SJCRH30 (cell line): ENCODE measurements around a stretch of chr15.

- RAMPAGE, long total RNA, result no peak
Measured at GRCh38 chr15:84654740-84655557, 866 bp upstream of the WDR73 start.

GRCh38 chr15:84660166-84660718, 2.2 kb upstream of the NMB start:
- RAMPAGE, long total RNA, result no peak

DNA sequence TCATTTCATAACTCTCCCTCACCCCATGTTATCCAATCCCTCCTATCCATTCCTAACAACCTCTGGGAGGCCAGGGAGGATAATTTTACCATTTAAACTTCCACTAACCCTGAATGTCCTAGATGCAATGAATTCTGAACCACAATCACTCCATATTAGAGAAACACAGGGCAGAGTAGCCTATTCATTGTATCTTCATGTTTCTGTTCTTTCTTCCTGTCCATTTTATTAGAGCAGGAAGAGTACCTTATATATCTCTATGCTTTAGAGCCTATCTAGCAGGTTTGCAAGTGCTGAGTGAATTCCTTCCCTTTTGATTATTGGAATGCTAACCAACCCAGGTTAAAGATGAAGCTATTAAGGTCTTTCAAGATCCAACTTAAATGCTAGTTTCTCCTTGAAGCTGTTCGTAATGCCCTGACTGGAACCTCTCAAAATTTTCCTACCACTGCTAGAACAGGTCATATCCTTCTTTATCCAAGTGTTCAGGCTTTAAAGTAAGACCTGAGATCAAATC, 2.4 kb downstream of the SEC11A start:
- RAMPAGE, long total RNA, result no peak

GRCh38 chr15:84955243-84955844, 26.3 kb upstream of the PDE8A start:
- RAMPAGE, long total RNA, result no peak

GRCh38 chr15:84992335-84993162, 10.9 kb downstream of the PDE8A start:
- RAMPAGE, long total RNA, result no peak

DNA sequence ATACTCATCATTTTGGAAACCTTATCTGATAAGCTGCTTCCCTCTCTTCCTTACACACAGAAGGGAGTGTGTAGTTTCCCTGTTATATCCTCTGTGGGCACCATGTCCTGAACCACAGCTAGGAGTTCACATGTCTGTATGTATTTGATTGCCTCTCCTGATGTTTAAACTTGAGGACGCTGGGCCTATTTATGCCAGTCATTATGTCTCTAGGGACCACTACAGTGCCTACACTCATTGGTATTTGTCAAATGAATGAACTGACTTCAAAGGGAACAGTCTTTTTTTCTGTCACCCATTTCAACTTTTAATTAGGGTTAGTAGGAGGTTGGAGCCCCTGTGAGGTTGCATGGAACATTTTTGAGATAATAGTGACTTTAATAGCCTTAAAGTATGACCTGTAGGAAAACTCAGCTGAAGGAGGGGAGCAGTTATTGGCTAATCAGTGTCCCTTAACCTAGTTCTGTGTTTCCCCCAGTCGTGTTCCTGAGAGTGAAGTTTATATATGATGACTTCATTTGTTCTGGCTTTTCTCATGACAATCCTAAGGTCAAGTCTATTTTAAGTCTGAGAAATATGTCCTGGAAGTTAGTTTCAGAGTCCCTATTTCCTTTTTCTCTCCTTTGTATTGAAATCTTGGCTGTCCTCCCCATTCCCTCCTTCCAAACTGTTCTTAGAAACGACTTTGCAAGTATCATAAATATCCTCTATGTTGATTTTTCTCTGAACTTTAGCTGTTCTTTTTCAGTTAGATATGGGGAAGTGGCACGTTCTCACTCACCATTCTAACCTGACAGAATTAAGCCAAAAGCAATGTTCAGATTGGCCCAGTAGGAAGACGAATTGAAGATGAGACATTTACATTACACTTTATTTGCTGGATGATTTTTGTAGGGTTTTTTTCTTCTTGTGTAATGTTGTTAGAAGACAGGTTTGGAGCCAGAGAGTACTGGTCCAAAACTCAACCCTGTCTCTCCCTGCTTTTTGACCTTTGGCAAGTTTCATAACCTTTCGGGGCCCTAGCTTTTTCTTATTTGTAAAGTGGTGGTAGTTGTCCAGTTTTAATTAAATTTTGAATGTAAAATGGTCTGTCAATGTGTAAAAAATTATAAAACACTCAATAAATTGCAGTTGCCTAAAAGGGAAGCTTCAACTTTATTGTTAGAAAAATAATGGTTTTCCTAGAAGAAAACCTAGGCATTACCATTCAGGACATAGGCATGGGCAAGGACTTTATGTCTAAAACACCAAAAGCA, 29.2 kb downstream of the PDE8A start:
- RAMPAGE, long total RNA, result no peak

GRCh38 chr15:85025196-85025814, 43.6 kb downstream of the PDE8A start:
- RAMPAGE, long total RNA, result no peak

DNA sequence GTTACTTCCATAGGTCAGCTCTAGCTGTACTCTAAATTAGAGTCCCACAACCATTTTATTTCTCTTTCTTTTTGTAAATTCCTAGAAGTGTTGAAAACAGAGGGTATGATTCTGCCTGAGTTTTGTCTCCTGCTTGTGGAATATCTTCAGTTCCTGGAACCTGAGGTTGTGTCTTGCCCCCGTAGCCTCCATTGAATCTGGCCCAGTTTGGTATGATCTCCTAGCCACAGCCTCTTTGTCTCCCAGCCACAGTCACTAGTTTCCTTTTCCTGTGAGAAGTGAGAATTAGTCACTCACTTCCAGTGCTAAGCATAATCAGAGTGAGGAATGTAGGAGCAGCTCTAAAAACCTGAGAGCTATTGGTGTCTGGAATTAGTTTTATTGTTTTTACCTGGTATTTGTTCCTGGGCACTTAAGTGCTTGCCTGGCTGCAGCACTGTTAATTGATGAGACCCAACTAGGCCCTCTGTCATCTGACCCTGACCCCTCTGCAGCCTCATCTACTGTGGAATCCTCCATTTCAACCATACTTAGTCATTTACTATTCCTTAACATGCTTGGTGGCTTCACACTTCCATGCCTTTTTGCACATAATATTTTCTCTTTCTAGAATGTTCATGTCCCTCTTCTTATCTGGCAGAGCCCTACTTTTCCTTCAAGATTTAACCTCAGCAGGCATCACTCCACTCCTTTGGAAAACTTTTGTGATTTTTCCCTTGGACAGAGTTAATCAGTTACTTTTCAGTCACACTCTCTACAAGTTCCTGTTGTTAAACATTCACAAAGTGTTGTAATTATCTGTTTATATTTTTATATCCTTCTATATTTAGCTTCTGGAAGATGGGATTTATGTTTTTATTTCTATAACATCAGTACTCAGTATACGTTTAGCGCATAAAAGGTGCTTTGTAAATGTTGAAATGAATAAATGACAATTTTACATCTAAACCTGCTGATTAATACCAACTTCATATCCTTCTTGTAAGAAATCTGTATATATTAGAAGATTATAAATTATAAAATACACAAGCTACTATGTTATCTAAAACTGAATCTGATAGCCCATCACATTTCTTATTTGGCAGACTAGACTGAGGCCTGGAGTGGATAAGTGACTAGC, 48.8 kb downstream of the PDE8A start:
- RAMPAGE, long total RNA, result no peak

GRCh38 chr15:85064283-85064718, 82.6 kb downstream of the PDE8A start:
- RAMPAGE, long total RNA, result no peak

DNA sequence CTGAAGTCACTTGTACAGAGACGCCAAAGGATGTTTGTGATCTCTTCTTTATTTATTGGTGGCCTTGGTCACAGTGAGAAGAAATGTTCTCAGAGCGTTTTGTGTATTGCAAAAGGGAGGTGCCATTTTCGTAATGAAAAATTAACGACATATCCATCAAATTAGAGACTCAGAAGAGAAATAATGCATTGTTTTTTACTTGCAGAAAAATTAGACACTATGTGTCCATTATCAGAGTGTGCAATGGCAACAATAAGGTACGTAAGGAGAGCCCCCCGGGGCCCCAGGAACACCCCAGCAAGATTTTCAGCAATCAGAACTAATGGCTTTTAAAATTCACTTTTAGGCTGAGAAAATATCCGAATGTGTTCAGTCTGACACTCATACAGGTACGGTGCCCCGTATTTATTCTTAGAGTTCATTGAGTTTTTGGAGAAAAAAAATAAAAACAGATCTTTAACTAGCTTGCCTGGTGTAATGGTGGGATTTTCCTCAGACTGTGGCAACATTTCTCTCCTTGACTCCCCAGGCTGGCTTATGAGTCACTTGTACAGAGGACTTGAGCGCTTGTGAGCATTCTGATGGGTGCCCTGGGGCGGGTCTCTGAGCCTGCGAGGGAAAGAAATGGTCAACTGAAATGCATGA, 118.3 kb downstream of the PDE8A start:
- RAMPAGE, long total RNA, result no peak

- RAMPAGE, long total RNA, result no peak
Measured at GRCh38 chr15:85107448-85108070, 125.9 kb downstream of the PDE8A start.

GRCh38 chr15:85168626-85169155, 187.0 kb downstream of the PDE8A start:
- RAMPAGE, long total RNA, result no peak

- RAMPAGE, long total RNA, result no peak
Measured at GRCh38 chr15:85318582-85318928, 61.8 kb upstream of the AKAP13 start.

- RAMPAGE, long total RNA, result no peak
Measured at GRCh38 chr15:85344699-85344960, 35.8 kb upstream of the AKAP13 start.

DNA sequence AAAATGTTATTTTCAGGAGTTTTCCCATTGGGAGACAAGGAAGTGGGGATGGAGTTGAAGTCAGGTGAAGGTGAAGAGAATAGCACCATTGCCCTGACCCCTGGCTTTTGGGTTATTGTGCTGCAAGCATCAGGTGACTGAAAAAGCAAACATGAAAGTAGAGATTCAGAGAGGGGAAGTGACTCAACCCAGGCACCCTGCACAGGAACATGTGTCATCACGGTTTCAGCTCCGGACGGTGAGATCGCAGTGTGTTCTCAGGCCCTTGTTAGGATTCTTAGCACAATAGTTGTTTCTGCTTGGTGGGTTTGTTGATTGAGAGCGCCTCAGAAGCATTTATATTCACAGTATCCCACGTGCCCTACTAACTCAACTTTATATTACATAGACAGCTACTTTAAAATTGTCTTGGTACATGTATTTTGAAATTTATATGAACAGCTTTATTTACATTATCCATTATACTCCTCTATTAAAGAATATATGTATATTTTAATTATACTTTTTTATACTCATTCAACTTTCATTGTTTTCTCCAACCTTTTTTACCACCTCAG, 33.1 kb downstream of the AKAP13 start:
- RAMPAGE, long total RNA, result no peak

DNA sequence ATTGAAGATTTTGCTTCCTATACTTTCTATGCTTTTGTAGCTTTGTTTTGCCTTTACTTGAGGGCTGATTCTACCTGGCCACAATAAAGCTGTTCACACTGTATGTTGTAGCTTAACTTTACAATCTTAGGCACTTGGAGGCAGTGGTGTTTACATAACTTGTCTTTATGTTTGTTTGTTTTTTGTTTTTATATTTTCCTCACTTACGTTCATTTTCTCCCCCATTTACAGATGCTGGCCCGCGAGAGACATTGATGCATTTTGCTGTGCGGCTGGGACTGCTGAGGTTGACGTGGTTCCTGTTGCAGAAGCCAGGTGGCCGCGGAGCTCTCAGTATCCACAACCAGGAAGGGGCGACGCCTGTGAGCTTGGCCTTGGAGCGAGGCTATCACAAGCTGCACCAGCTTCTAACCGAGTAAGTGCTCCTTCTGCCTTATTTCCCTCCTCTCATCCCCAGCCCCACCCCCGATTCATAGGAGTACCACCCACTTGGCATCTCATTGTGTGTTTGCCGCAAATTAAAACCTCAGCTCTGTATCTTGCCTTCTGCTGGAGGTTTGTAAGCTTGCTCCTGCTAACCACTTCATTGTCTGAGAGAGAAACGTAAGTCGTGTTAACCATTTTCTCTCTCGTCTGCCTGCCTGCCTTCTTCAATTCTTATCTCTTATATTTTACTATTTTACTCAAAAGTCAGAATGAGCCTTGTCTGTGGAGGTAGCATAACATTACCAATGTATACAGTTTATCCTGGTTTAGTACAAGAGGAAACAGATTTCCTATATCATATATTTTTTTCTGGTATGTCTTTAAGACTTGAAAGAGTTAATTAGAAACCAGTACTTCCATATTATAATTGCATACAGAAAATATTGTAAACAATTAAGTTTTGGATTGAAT, 163.4 kb downstream of the AKAP13 start:
- RAMPAGE, long total RNA, result no peak

- RAMPAGE, long total RNA, result no peak
Measured at GRCh38 chr15:85580721-85581391, 200.5 kb downstream of the AKAP13 start.

- RAMPAGE, long total RNA, result no peak
Measured at GRCh38 chr15:85616512-85616944, 178.2 kb downstream of the KLHL25 start.

GRCh38 chr15:85706650-85707535, 87.8 kb downstream of the KLHL25 start:
- RAMPAGE, long total RNA, result no peak

- RAMPAGE, long total RNA, result no peak
Measured at GRCh38 chr15:85723839-85724831, 70.6 kb downstream of the KLHL25 start.